Glomerular endothelial cell (primary cell): ENCODE measurements around the genes MTTP, DNAJB14 and BANK1.

- RAMPAGE, long total RNA, result no peak
Measured at GRCh38 chr4:98659036-98659499, 657 bp upstream of the TSPAN5 start.

DNA sequence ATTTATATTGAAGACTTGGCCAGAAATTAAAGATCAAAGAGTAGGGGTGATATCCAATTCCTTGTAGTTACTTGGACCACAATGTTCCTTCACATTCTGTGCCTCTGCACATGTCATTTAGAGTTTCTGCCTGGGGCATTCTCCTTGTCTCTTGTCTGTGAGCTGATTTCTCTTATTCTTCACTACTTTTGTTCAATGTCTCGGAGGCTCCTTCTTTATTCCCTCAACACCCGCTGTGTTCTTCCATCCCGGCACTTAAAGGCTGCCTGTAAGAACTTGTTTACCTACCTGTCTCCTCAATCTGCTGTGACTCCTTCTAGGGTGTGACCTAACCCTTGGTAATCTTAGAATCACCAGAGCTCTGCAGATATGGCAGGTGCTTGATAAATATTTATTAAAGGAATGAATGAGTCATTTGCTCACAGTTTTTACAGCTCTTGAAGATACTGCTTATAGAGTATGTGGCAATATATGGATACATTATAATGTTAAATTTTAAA, 3.2 kb upstream of the TSPAN5 start:
- RAMPAGE, long total RNA, result no peak

DNA sequence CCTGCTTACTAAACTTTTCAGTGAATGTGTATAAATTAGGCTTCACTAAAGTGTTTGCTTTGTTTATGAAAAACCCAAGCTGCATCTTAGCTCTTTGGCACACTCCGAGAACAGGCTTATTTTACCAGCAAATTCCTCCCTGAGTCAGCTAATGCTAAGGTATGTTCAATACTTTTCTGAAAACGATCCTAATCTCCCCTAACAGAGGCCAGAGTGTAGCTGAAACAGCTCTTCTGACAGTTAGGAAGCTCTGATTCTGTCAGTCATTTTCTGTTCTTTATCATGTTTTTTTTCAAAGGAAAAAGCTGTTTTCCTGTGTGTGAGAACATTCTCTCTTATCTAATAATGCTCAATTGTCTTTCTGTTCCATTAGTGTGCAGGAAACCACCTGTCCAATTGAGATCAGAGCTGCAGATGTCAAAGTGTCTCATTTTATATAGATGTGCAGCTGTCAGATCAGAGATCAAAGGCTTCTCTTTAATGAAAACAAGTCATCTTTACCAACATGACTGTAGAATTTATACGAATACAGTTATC, 30.4 kb upstream of the TSPAN5 start:
- RAMPAGE, long total RNA, result no peak

- RAMPAGE, long total RNA, result no peak
Measured at GRCh38 chr4:98839153-98839789, 89.7 kb downstream of the EIF4E start.

- RAMPAGE, long total RNA, result no peak
Measured at GRCh38 chr4:99022721-99023201, 27.2 kb downstream of the METAP1 start.

GRCh38 chr4:99051440-99051794, 37.2 kb downstream of the ADH5 start:
- RAMPAGE, long total RNA, result no peak

DNA sequence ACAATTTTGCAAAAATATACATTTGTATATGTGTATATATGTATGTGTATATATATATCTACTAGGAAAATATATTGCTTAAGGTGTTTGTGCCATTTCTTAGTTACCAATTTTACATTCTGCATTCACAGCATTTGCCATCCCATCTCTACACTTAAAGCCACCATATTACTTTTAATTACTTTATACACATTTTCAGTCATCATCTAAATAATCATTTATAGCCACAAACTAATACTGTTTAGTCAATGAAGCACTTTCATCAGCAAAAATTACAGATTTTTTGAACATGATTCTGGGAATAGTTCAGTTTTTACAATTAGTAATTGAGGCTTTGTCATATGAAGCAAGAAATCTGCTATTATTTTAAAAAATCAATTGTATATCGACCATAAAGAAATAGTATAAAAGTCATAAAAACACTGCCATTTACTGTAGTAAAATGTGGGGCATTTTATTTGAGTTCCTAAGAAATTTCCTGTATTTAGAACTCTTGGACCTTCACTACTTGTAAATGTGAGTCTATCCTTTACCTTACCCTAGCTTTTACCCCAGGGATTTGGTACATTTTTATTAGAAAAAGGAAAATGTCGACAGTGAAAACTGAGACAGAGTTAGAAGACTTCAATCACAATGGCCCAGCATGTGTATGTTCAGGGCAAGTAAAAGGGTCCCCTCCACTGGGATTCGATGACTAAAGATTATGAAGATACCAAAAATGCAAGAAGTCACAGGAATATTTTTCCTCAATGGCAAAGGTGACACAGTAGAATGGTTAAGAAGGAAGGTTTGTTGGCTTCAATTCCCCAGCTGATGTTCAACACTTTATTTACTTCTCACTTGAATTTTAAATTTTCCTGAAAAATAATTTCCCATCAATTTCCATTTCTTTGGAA, 14.1 kb downstream of the ADH1B start:
- RAMPAGE, long total RNA, result no peak

DNA sequence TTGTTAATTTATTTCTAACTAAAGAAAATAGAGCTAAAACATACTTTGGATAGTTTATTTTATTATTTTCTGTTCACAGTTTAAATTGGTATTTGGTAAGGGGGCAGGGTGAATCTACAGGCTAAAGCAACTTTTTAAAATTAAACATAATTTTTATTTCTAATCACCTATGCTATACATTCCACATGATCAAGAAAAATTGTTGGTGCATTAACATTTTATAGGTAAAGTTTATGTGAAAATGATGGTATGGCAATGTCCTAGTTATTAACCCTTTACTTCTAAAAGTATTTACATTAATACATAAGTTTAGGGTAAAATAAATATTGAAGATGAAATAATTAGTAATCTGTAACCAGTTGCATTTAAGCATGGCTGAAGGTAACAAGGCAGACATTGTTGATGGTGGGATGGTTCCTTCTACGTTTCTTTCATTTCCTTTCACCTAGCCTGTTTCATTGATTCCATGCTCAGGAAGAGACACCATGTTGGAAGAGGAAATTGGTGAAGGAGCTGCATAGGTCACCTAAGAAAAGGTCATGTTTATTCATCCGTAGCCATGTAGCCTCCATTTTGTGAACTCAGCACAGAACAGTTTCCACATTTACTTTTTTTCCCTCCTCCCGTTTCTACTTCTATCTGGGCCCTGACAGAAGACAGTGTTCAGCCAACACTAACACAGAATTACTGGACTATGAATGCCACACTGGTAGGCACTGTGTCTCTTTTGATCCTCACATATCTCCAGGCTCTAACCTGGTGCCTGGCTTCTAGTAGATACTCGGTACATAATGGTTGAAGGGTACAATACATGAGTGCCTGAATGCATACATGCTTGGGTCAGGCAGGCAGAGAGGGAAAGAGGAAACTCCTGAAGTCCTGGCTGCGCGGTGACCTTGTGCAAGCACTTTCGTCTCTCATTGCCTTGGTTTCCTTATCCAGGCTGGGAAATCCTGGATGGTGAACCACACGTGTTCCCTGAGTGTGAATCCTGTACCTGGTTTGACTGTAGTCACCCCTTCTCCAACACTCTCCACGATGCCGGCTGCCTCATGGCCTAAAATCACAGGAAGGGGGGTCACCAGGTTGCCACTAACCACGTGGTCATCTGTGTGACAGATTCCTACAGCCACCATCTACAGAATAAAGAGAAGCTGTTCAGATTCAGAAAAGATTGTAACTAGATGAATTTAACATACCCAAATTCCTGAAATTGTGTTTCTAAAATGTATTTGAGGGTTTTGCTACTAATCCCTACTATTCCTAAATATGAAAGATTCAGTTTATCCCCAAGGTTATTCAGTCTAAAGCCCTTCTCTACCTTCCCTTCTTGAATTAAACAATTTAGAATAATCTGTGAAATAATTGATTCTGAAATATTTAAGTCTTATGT, 3.7 kb downstream of the ADH1B start:
- RAMPAGE, long total RNA, result no peak

DNA sequence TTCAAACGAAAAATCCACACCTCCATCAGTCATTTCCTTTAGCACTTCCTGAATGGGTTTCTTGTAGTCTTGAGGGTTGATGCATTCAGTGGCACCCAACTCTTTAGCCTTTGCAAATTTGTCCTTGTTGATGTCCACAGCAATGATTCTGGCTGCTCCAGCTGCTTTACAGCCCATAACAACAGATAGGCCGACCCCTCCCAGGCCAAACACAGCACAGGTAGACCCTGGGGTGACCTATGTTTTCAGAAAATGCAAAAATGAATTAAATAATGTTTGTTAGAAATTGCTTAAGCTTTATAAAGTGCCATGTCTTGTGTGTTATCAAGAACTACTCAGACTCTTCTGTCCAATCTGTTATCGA, 9.7 kb downstream of the ADH1C start:
- RAMPAGE, long total RNA, result no peak

DNA sequence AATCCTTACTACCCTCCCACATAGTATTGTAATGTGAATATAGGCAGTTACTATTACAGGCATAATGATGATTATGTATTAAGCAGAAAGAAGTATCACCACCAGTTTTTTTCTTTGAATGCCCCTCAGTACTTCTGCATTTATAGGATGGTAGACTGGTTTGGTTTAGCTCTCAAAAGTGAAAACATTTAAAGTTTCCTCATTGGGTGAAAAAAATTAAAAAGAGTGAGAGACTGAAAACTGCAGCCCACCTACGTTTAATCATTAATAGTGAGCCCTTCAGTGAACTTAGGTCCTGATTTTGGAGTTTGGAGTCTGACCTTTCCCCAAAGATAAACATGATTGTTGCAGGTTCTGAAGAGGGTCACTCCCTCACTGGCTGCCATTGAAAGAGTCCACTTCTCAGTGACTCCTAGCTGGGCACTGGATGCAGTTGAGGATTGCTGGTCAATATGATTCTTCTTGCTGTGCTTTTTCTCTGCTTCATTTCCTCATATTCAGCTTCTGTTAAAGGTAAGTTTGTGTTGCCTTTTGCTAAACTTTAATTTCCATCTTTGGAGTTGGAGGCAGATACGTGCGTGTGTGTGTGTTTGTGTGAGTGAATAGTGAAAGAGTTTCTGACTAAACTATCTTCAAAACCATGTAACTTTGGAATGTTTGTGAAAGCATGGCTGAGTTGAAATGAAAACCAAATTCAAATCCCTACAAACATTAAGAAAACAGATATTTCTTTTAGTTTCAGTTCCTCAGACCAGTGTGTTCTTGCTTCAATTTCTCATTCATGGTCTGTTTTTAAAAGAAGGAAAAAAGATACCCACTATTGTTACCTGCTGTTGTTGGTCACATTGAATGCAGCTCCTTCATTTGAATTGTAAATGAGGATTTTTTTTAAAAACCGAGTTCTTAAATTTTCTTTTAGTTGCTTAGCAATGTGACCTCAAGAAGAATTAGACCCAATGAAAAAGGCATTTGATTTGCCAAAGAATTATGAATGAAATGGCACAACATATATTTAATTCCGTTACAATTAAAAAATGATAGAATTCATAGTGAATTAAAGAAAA, at the start of gene MTTP:
MTTP (plus strand) TSS at position 367 of the 1,064 bp plus-strand sequence.
- RAMPAGE, long total RNA, result no peak

- RAMPAGE, long total RNA, result start-site peak on the minus strand at chr4:99946574-99946612, 769 and 499 reads in 2 replicates
Measured at GRCh38 chr4:99946346-99946910, at the start of gene DNAJB14. Gene DNAJB14, minus strand, starts transcription at chr4:99946618.

DNA sequence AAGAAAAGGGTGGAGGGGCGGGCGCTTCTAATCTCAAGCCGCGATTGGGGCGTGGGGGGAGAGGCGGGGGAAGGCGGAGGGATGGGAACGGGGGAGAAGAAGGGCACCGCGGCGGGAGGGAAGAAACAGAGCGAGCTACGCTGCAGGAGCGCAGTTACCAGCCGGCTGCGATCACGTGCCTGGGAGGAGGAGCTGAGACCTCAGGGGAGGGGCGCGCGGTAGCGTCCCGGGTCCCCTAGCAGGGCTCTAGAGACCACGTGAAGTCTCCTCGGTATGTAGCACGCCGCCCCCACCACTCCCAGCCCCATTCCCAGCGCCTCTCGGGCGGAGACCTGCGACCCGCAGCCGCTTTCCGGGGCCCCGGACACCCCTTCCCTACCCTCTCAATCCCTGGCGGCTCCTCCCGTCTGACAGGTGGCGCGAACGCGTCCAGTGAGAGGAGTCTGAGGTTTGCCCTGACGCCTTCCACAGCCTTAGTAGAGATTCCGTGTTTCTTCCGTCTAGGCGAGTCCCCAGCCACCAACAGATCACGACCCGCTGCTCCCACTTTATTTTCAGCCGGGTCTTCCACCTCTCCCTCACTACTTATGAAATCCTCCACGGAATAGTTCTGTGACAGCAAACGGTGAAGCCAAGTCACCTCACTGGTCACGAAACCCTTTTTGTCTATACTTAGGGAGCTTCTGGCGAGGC, 481 bp upstream of the H2AZ1 start:
- RAMPAGE, long total RNA, result no peak

DNA sequence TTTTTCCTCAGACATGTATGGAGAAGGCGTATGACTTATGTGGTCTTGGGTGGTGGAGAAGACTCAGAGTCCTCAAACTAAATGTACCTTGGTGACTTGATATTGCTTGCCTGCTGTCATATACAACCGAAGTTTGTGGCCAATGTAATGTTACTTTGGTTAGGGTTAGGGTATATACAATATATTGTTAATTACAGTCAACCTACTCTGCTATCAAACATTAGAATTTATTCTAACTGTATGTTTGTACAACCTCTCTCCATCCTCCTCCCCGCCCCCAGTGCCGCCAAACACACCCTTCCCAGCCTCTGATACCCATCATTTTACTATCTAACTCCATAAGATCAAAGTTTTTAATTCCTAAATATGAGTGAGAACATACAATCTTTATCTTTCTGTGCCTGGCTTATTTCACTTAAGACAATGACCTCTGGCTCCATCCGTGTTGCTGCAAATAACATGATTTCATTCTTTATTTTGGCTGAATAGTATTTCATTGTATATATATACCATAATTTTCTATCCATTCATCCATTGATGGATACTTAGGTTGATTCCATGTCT, 26.7 kb upstream of the DDIT4L start:
- RAMPAGE, long total RNA, result no peak

- RAMPAGE, long total RNA, result no peak
Measured at GRCh38 chr4:100679339-100679768, 161.5 kb upstream of the EMCN start.

DNA sequence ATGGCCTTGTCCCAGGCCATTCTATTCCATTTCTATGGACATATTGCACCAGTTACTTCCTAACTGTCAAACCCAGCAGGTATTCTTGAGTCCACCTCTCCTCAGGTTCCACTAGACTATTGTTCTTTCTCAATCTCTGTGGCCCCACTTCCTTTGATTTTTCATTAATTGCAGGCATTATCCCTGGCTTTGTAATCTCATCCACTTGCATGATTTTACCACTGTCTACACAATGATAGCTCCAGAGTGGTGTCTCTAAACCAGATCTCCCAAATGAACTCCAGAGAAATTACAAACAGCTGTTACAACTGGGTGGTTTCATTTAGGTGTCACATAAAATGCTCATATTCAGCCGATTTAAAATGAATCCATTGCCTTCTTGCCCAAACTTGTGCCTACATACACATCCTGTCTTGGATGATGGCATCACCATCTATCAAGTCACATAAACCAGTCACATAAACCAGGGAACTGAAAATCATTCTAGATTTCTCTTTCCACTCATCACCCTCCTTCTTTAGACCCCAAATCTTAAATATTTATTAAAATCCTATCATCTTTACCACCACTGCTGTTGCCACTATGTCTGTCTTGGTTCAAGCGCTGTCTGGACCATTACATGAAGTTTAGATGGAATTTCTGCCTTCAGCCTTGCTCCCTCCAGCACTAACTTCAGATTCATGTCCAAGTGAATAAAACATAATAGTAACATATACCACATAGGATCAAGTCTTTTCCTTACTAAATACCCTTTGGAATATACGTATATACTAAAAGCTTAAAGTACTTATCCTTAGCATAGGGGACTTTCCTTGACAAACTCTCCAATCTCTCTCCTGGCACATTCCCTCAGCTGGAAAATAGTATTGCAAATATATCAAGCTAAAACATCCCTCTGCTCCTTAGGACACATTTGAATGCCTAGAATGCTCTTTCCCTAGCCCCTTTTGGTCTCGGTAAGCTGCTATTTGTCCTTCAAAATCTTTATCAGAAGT, 203.5 kb downstream of the PPP3CA start:
- RAMPAGE, long total RNA, result no peak

- RAMPAGE, long total RNA, result no peak
Measured at GRCh38 chr4:101230688-101230995, 116.7 kb downstream of the PPP3CA start.

- RAMPAGE, long total RNA, result no peak
Measured at GRCh38 chr4:101306137-101306802, 41.1 kb downstream of the PPP3CA start.

DNA sequence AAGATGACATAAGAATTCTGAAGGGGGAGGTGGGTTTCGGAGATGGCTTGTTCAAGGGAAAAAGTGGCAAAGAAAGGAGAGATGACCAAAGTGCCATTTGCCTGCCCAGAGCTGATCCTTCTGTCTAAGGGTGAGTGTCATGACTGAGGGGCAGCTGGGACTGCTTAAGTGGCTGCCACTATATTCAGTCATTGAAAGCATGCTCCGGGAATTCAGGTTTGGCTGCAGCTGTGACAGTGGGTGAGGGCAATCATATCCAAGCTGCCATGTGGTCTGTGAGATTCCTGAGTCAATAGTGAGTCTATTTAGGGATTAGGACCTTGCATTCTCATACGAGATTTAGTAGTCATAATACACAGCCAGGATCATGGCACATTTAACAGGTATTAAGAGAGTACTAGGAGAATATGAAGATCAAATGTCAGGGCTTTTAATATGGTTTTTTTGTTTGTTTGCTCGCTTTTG, 138.7 kb upstream of the BANK1 start:
- RAMPAGE, long total RNA, result no peak

DNA sequence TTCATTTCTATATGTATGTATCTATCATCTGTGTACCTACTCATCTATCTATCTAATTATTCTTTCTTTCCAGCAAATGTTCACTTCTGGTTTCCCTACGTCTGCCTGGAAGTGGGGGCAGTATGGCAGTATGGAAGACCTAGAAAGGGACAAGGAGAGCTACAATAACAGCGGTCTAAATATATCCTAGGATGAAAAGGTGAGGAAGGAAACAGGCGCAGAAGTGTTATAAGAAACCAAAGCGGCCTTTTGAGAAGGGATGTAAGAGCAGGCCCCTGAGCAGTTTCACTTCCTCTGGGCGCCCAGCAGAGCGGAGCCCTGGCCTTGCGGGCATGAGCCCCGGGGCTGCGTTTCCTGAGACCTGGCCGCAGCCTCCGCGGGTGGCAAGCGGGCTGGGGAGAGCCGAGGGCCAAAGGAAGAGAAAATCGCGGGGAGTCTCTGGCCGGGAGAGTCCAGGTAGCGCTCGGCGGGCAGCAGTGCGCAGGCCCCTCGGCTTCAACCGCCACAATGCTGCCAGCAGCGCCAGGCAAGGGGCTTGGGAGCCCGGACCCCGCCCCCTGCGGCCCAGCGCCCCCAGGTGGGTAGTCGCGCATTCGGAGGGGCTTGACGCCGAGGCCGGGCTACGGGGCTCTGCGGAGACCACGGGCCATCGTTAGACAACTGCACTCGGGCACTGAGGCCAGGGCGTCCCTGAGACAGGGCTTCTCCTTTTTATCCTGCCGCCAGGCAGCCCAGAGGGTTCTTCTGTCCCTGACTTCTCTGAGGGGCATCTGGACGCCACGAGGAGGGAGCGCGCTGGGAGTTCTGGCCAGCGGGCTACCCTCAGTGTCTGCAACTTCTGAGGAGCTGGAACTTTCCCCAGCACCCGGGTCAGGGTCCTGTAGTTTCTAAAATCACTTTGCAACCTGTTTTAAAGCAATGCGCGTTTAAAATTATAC, at the start of gene BANK1:
BANK1 (plus strand) TSS at position 357 of the 938 bp plus-strand sequence.
- RAMPAGE, long total RNA, result no peak

DNA sequence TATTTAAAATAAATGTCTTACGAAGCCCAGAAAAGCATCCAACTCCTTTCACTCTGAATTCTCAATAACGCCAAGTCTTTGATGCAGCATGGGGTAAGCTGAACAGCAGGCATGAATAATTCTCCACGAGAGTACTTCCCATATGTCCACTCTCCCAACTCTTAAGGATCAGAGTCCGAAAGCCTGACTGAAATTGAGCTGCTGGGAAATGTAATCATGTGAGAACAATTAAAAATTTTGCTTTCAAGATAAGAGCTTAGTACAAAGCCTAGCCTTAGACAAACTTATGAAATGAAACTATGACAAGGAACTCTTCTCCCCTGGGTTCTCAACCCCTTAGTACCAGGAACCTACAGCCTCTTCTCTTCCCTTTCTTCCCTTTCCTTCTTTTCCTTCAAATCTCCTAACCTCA, 7.6 kb upstream of the SLC39A8 start:
- RAMPAGE, long total RNA, result no peak